Amniotic epithelial cell (primary cell): ENCODE results near the genes C2orf76 and INHBB.

DNA sequence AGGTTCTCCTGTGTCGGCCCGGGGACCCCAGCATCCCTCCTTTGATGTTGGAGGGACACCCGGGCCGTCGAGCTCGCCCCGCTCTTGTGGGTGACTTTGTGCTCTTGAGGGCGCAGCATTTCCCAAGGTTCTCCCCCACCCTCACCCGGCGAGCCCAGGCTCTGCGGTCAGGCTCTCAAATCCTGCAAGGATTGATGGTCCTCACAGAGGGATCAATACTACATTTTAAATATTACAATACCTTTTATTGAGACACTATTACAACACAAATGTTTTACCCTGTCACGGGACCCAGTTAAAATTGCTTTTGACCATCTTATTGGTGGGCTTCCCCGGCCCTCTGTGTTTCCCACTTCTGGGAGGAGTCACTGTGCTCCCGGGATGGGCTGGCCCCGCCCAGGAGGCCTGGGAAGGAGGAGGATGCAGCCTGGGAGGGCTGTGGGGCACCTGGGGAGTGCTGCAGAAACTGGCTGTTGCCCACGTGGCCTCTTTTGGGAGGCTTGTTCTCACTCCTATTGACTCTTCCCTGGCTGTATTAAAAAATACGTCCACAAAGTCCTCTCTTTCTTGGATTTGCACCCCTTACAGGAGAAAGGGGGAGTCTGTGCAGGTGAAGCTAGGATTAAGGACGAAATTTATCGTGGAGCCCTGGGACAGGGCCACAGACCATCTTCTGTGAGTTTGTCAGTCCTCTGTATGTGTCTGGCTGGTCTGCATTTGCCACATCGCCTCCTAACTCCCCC, 222.7 kb downstream of the INSIG2 start:
- RRBS = 10% methylated on average over 7 of the region's 20 CpGs

DNA sequence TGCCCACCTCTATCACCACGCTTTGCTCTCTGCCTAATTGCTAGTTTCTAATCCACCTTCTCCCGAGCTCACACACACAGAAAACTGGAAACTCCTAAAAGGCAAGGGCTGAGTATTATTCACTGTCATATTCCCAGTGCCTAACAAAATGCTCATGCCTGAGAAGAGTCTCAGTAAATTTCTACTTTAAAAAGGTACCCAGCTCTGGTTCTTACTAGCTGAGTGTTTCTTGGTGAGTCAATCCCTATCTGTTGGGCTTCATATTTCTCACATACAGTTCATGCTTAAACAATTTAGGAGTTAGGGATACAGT, 205.0 kb downstream of the EN1 start:
- RRBS = no CpG with 5 or more reads among the region's 2 CpGs

DNA sequence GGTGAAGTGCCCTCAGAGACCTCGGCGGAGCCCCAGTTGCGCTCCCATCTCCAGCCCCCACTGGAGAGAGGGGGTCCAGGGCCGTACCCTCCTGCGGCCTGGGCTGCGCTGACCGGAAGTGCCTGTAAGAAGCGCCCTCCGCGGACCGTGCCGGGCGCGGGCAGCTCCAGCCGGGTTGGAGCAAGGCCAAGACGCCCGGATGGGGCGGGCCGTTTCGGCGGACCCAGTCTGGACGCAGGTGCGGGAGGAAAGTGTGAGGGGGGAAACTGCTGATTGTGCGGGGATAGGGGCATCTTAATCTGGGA, 11.5 kb downstream of the EN1 start:
- RRBS = 0% methylated on average over 6 of the region's 24 CpGs

DNA sequence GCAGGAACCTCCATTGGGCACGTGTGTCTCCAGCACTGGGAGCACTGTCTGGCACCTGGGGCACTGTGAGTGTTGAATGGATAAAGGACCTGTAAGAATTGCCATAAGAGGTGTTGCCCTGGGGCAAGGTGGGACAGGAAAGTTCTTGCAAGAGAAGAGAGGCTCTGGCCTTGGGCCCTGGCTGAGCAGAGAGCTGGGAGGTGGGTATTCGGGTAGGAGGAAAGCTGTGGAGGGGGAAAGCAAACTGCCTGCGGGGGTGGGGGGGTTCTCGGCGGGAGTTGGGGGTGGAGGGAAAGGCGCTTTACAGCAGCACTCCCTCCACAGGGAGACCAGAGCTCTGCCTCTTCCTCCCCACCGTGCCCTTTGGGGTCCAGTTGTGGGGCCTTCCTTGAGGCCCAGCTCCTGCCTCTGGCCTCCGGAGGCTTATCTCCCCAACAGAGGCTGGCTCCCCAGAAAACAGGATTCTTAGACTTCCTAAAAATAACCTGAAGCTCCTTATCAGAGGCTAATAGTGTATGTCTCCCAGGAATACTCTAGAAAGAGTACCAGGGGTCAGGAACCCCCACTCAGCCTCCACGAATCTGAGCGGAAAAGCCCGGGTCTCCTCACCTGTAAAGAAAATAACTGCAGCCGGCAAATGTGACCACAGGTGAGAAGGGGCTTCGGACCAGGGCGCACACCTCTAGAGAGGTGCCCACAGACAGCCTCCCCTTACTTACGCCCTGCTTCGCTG, 1.1 kb upstream of the STEAP3 start:
- RRBS = no CpG with 5 or more reads among the region's 16 CpGs

DNA sequence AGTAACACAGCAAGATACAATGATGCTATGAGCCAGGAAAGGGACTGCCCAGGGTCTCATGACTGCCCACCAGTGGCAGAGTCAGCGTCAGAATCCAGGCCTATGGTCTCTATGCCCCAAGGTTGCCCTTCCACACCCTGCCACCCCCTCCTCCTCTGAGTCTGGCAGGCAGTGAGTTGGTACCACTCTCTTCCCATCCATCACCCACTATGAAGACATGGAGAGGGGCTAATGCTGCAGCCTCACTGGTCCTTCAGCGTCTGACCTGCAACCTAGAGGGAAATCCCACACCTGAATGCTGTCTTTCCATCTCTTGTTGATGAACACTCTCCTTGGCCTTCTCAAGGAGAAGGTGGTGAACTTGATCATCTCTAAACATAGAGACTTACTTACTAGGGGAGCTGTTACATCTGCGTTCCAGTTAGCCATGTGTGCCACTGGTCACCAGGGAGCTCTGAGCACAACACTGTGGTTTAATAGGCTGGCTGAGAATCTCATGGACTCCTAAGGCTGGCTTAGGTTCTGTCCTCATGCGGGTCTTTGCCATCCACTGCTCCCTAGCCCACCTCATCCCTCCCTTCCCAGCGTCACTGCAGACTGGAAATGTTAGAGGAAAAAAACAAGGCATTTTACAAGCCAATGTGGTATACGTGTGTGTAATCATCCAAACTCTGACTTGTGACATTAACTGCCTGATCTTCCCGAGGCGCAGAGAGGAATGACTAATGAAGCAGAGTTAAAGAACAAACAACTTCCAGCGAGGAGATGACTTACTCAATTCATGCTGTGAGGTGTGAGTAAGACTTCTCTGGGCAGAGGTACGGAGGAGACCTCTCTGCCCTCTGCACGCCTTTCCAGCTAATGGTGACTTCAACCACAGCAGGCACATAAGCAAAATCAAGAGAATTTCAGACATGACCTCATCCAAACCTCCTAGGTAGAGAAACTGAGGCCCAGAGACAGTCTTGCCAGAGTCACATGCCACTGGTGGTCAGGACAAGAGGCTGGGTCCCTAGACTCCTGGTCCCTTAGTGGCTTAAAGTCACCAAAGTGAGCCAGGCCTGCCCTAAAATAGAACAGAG, 28.9 kb downstream of the STEAP3 start:
- RRBS = no CpG with 5 or more reads among the region's 11 CpGs

DNA sequence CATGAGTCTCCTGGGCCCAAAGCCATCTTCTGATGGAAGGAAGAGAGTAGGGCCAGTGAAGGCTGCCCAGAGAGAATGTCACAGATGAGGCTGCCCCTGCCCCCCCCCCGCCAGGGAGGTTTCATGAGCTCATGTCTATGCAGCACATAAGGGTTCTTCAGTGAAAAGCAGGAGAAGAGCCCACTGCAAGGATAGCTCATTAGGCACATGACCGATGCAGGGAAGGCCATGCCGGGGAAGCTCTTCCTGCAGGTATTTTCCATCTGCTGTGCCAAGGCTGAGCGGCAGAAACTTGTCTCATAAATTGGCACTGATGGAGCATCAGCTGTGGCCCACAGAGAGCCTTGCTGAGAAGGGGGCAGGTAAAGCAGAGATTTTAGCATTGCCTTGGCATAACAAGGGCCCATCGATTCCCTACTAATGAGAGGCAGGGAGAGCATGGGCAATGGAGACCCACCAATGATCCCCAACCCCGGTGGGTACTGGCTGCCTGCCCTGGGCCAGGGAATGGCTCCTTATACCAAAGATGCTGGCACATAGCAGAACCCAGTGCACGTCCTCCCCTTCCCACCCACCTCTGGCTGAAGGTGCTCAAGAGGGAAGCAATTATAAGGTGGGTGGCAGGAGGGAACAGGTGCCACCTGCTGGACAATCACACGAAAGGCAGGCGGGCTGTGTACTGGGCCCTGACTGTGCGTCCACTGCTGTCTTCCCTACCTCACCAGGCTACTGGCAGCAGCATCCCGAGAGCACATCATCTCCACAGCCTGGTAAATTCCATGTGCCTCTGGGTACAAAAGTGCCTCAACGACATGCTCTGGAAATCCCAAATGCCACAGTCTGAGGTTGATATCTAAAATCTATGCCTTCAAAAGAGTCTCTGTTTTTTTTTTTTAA, 41.3 kb downstream of the STEAP3 start:
- RRBS = no CpG with 5 or more reads among the region's 12 CpGs

DNA sequence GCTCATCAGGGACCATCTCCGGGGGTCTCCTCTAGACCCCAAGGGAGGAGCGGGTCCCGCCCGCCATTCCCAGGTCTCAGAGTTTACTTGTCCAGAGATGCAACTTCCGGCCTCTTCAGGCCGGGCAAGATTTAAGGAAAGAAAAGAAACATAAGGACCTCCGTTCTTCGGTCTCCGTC, 240 bp downstream of the C2orf76 start:
- RRBS = 0% methylated on average over 3 of the region's 9 CpGs

DNA sequence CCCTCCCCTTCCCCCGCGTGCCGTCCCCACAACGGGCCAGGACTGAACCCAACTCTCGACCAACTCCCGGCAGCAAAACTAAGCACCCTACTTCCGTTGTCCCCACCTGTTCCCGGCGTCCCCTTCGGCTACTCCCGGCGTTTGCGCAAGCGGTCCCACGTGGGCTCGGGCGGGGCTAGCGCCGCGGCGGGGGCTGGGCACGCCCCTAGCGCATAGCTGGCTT, at the start of gene C2orf76:
C2orf76 (minus strand) TSS at position 151 of the 223 bp plus-strand sequence.
- RRBS = 0% methylated on average over 2 of the region's 23 CpGs

DNA sequence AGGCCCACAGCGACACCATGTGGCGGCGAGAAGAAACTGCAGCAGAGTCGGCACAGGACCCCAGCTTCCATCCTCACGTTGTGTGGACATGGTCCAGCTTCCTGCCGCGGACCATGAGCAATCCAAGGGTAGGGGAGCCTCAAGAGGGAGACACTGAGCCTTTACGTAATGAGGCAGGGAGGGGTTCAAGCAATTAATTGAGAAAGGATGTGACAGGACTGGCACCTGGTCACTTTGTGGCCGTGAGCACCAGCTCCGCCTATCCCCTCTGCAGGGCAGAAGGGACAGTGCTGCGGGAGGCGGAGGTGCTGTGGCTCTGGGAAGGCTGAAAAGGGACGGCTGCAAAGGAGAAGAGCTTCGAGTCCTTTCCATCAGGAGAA, 44.7 kb downstream of the TMEM37 start:
- RRBS = no CpG with 5 or more reads among the region's 14 CpGs

DNA sequence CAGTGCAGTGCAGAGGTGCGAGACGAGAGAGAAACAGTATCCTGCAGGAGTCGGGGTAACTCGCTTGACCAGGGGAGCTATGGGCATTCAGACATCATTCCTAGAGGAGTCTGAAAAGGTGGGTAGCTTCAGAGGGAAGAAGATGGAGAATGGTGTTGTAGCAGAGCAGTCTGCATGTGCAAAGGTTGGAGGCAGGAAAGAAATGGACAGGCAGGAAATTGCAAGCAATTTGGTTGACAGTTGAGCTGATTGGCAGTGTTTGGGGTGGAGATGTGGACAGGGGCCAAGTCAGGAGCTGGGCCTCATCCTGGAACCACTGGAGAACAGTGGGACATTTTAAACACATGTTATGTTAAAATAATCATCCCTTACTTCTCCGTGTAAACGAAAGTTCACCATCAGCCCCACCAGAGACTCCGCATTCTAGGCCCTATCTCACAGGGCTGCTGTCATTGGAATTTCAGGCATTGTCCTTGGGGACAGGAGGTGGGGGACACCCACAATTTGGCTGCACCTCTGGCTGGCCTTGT, 34.7 kb downstream of the SCTR start:
- RRBS = no CpG with 5 or more reads among the region's 7 CpGs

DNA sequence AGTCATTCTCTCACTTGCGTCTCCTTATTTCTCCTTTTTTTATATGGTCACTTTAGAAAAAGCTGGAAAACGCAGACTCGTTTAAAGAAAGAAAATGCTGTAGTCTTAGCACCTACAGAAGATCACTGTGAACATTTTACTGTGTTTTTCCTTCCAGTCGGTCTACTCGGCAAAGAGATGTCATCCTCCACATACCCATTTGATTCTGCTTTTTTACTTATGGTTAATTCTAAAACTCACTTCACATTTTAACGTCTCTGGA, 5.1 kb upstream of the TMEM185B start:
- RRBS = no CpG with 5 or more reads among the region's 6 CpGs

DNA sequence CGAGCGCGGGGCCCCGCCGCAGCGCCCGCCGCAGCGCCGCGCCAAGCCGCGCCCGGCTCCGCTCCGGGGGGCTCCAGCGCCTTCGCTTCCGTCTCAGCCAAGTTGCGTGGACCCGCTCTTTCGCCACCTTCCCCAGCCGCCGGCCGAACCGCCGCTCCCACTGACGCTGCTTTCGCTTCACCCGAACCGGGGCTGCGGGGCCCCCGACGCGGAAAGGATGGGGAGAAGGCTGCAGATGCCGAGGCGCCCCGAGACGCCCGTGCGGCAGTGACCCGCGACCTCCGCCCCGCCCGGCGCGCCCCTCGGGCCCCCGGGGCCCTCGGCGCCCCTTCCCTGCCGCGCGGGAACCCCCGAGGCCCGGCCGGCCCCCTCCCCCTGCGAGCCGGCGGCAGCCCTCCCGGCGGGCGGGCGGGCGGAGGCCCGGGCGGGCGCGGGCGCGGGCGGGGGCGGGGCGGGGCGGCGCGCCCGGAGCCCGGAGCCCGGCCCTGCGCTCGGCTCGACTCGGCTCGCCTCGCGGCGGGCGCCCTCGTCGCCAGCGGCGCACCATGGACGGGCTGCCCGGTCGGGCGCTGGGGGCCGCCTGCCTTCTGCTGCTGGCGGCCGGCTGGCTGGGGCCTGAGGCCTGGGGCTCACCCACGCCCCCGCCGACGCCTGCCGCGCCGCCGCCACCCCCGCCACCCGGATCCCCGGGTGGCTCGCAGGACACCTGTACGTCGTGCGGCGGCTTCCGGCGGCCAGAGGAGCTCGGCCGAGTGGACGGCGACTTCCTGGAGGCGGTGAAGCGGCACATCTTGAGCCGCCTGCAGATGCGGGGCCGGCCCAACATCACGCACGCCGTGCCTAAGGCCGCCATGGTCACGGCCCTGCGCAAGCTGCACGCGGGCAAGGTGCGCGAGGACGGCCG, at the start of gene INHBB:
INHBB (plus strand) TSS at position 493 of the 904 bp plus-strand sequence.
- RRBS = 3% methylated on average over 75 of the region's 140 CpGs

- RRBS = no CpG with 5 or more reads among the region's 6 CpGs
Observed at GRCh38 chr2:120348230-120348661, 2.3 kb downstream of the INHBB start.

GRCh38 chr2:120660731-120661149, 74.9 kb upstream of the GLI2 start:
- RRBS = no CpG with 5 or more reads among the region's 7 CpGs

GRCh38 chr2:120741239-120742464, 6.0 kb downstream of the GLI2 start:
- RRBS = 2% methylated on average over 28 of the region's 84 CpGs

DNA sequence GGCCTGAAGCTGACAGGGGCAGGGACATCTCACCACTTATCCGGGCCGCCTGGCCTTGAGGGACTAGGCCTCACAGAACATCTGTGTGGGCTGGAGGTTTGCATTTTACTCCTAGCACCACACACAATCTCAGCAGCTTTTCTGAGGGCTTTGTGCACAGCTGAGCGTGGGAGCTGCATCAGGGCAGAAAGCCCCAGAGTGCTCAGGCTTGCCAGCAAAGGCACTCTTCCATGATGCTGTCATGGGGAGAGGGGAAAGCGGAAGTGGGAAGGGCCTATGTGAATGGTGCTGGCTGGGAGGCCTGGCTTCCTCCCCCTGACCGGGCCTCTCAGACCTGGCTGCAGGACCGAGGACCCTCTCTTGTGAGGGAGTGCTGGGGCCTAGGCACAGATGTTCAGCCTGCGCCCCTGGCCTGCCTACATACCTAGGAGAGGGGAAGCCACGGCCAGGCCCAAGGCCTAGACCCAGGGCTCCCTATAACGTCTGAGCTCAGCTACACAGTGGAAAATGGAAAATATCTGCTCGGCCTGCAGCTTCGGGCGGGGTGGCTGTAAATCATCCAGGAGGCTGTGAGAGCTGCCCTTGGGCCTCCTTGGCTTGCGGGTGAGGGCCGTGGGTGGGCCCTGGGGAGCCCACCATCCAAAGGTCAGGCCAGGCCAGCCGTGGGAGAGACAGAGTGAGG, 22.6 kb downstream of the GLI2 start:
- RRBS = no CpG with 5 or more reads among the region's 15 CpGs

- RRBS = no CpG with 5 or more reads among the region's 7 CpGs
Observed at GRCh38 chr2:120863542-120864042, 127.9 kb downstream of the GLI2 start.

DNA sequence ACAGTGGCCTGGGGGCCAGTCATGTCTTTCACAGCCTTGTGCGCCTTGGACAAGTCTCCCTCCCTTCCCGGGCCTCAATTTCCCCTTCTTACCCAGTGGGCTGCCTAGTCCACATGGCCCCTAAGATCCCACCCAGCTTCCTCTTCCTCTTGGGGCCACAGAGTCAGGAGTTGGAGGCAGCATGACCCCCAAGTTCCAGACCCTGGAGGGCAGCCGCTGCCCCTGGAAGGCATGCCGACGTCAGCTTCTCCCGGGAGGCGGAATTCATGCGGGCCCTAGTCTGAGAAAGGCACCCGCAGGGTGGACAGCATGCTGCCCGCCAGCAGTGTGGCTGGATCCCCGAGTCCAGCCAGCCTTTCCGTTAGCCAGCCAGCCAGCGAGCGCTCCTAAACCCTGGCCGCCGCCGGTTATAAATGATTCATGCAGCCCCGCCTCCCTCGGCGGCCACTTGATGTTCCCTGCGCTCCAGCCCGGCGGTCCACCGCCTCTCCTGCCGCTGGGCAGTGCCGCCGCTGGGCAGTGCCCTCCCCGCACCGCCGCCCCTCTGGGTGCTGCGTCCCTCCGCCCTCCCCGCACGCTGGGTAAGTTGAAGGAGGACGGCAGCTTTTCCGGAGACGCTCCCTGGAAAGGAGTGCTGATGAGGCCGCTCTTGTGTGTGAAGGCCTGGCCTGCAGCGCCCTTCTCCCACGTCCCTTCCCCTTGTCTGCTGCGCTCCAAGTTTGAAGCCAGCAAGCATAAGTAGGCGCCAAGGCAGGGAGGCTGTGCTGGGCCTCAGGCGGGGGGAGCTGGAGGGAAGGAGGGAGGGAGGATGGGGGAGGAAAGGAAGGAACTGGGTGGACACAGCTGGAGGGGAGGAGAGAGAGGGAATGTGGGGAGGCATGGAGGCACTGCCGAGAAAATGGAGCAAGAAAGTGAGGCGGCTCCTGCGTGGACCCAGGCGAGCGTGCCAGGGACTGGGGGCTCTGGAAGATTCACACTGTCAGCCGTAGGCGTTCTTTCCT, 131.7 kb downstream of the GLI2 start:
- RRBS = 23% methylated on average over 8 of the region's 50 CpGs

DNA sequence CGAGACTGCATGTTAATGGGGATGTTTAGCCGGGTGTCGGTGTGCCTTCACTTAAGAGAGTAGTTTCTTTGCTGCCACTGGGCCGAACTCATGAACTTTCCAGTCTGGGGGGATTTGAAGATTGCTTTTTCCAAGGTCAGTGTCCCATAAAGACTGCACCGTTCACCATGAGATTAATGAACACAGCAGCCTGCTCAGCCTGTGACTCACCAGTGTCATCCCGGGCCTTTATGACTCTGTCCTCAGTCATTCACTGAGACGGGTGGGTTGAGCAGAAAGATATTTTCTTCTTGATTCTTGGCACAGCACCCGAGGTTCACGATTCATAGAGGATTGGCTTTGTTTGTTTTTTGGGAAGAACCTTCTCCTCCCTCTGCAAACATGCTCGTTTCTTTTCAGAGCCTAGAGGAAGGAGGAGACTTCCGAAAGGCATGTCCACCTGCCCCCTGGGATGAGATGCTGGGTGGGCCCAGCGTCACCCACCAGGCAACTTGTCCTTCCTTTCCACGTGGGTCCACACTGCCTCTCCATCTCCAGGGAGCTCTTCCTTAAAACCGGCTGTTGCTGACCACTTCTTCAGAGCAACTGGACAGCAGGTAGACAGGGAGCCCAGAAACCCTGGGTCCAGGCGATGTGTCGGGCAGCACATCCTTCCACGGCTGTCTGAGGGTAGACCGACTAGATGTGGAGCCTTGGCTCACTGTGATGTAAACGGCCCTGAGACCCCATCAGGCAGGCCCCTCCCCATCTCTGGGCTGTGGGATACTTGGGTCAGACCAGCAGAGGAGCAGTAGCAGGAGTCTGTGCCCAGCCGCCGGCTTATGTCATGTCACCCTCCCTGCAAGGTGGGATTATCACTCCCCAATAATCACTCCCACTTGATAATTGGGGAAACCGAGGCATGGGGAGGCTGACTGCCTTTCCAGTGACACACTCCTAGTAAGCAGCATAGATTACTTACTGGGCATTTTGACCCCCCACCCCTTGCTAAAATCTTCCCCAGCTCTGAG, 199.4 kb downstream of the GLI2 start:
- RRBS = 8% methylated on average over 2 of the region's 22 CpGs

DNA sequence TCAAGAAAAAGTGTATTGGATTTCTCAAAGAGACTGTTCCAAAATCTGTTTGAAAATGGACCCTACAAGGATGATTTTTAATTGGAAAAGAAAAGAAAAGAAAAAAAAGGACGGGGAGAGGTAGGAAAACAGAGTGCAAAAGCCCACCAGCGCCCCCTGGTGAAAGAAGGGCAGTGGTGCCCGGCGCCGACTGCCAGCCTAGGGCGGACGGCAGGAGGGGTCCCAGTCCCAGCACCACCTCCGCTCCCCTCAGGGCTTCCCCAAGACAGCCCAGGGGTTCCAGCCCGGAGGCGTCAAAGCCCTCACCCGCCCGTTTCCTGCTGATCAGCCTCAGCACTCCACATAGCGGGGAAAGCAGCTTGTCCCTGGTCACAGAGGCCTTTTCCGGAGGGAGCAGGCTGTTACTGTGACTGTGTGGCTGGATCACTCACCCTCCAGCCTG, 214.0 kb downstream of the TFCP2L1 start:
- RRBS = 0% methylated on average over 4 of the region's 14 CpGs